Measurements from ENCODE around the gene SLC35A5.

DNA sequence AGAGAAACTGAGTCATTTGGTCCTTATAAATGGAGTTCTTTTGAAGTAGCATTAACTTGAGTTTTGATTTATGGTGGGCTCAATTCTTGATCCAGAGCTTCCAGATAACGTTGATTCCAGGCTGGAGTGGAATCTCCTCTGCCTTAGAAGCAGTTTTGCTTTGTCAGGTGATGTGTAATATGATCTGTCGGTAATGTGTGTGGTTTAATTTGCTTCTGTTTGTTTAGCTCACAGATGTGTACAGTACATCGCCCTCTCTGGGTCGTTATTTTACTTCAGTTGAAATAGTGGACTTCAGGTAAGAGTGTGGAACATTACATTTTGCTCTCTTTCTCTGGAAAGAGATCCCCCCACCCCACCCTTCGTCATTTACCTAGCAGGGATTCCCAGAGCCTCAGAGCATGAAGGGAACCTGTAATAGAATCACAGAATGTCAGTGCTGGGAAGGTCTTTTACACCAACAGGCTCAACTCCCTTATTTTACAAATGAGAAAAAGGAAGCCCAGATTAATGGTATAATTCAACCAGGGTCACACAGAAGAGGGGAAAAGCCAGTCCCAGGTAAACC is 23.2 kb downstream of the C3orf52 start:
- PRO-cap = unidirectional peak, plus-strand start at position 278 of the sequence
- RAMPAGE, long total RNA = no peak

DNA sequence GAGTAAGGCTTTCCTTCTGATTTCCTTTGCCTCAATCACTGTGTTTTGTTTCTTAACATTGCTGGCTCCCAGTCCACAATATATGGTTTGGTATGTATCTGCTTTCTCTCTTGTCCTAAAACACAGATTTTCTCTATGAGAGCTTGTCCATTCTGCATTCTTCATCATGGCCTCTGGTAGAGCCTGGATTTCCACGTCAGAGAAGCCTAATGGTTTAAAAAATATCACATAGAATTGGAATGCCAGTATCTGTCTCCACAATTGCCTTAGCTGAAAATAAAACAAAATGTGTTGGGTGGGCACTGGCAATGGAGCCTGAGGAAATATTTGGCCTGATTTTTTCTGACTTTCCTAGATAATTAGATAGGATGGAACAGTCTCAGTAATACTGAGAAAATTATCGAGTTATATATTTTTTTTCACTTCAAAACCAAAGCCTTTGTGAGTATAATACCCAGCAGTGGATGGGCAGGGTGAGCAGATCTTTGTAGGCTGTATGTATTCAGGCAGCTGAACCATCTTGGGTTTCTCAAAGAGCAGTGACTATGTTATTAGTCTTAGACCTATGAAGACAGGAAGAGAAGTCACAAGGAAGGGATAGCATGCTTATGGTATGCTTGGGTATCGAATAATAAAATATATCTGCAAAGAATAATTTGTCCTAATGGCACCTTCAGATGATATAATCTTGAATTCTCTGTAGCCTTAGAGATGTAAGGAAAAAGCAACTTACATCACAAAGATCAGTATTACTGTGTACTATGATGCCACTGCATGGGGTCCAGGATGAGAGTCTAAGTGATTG is 2.0 kb downstream of the CD200 start:
- PRO-cap = no peak
- RAMPAGE, long total RNA = no peak

- PRO-cap = no peak
- RAMPAGE, long total RNA = no peak
These were observed 62.4 kb downstream of the CD200 start for GRCh38 chr3:112395305-112395896.

- PRO-cap = no peak
- RAMPAGE, long total RNA = no peak
These were observed 78.5 kb downstream of the BTLA start for GRCh38 chr3:112420654-112421252.

- PRO-cap = bidirectional peak, plus-strand start at chr3:112562048, minus-strand start at chr3:112561905; bidirectional peak, plus-strand start at chr3:112562395, minus-strand start at chr3:112562266
- RAMPAGE, long total RNA = start-site peak on the plus strand at chr3:112562045-112562149, 58 and 9 reads in 2 replicates
These were observed at the start of gene SLC35A5 for GRCh38 chr3:112561810-112562673. SLC35A5 (plus strand) TSS chr3:112562045.

GRCh38 chr3:112640271-112640557 is 729 bp downstream of the CCDC80 start:
- PRO-cap = no peak
- RAMPAGE, long total RNA = no peak

GRCh38 chr3:112973668-112974199 is 1.2 kb downstream of the CD200R1 start:
- PRO-cap = no peak
- RAMPAGE, long total RNA = no peak

- PRO-cap = no peak
- RAMPAGE, long total RNA = no peak
These were observed 13.5 kb downstream of the NEPRO start for GRCh38 chr3:113005697-113006735.

- PRO-cap = no peak
- RAMPAGE, long total RNA = no peak
These were observed 43.1 kb downstream of the BOC start for GRCh38 chr3:113254454-113254773.

DNA sequence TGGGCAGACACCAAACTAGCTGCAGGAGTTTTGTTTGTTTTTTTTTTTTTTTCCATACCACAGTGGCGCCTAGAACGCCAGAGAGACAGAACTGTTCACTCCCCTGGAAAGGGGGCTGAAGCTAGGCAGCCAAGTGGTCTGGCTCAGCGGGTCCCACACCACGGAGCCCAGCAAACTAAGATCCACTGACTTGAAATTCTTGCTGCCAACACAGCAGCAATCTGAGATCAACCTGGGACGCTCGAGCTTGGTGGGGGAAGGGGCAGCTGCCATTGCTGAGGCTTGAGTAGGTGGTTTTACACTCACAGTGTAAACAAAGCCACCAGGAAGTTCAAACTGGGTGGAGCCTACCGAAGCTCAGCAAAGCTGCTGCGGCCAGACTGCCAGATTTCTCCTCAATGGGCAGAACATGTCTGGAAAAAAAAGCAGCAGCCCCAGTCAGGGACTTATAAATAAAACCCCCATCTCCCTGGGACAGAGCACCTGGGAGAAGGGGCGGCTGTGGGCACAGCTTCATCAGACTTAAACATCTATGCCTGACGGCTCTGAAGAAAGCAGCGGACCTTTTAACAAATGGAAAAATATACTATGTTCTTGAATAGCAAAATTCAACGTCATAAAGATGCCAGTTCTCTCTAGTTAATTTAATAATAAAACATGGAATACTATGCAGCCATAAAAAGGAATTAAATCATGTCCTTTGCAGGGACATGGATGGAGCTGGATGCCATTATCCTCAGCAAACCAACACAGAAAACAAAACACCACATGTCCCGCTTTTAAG is 29.6 kb downstream of the SPICE1 start:
- PRO-cap = no peak
- RAMPAGE, long total RNA = no peak

- PRO-cap = bidirectional peak, plus-strand start at chr3:113532847, minus-strand start at chr3:113532820
- RAMPAGE, long total RNA = no peak
These were observed 575 bp downstream of the SIDT1 start for GRCh38 chr3:113532665-113533594.

- PRO-cap = bidirectional peak, plus-strand start at chr3:113533813, minus-strand start at chr3:113533720
- RAMPAGE, long total RNA = no peak
These were observed 1.2 kb downstream of the SIDT1 start for GRCh38 chr3:113533595-113534000.

- PRO-cap = bidirectional peak, plus-strand start at chr3:113696961, minus-strand start at chr3:113696664; unidirectional peak, plus-strand start at chr3:113696997
- RAMPAGE, long total RNA = no peak
These were observed 264 bp upstream of the USF3 start for GRCh38 chr3:113696737-113697074.

DNA sequence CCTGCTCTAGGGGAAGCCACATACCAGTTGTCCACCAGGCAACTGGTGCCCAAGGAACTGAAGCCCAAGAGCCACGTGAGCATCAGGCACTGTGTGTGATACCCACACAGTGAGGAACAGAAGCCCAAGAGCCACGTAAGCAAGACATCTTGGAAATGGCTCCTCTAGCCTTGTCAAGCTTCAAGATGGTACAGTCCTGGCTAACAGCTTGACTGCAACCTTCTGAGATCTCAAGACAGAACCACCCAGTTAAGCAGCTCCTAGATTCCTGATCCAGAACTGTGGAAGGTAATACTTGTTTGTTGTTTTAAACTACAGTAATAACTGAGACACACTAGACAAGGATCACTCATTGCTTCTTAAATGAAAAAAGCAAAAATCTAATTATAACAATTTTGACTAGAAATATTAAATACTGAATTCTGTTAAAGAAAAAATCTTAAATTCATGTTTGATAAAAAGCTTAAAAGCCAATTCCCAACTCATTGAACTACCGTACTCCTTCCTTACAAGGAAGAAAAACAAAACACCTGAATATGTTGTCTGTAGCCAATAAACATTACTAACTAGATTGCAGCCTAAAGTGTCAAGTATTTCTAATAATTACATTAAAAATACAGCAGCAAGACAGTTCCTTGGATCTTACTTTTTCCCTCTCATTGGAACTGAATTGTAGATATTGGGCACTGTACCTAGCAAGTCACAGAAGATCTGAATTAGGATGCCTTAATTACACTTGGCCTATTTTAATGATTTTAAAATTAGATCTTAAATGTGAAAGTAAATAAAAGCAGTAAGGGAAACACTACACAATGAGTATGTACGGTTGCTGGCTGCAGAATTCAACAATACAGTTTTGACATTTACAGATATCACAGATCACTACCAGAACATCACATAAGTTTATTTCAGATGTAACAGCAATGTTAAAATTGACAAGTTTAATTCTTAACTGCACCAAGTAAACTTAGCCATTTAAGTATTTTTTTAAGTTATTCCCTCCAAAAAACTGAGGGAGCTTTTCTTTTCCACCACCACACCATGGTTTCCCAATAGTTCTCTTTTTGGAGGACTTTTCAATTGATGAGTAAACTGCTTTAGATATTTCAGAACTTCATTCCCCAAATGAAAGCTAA is 22.0 kb upstream of the USF3 start:
- PRO-cap = no peak
- RAMPAGE, long total RNA = no peak

GRCh38 chr3:113746626-113746854 is 295 bp upstream of the ATP6V1A start:
- PRO-cap = no peak
- RAMPAGE, long total RNA = no peak

DNA sequence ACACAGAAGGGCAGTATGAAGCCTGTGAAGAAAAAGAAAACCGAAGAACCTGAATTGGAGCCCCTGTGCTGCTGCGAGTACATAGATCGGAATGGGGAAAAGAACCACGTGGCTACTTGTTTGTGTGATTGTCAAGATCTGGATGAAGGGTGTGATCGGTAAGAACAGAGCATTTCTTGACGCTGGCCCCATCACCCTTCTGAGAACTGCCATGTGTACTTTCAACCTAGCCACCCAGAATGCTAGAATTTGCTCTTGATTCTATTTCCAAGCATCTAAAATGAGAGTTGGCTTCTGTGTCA is 944 bp downstream of the ZDHHC23 start:
- PRO-cap = no peak
- RAMPAGE, long total RNA = no peak

DNA sequence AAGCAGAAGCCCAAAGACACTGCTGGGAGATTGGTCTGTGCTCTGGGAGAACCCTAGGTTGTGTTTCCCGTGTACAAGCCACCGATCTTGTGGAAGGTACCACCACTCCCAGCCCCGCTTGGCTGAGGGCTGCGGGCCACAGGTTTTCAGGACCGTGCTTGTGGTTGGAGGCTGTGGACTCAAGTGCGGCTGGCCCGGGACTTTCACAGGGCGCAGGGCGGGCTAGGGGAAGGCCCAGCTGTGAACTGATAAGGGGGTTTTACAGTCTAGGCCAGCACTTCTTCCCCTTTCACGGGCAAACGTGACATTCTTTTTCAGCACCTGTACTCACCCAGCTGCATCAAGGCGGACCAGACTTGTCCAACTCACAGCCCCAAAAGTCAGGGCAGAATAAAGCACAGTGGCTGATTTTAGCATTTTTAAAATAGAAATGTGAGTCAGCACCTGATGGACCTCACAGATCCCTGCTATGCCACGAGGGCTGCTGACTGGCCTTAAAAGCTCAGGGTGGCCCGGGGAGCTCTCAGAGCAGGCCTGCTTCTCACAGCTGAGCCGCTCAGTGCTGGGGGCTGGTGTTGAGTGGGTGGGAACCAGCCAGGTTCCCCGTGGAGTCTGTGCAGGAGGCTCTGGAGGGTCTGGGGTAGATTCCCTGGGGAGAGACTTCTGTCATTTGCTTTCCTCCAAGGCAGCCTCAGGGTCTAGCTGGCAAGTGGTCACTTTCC is 2.5 kb upstream of the TIGIT start:
- PRO-cap = no peak
- RAMPAGE, long total RNA = no peak

- PRO-cap = no peak
- RAMPAGE, long total RNA = no peak
These were observed 57.7 kb downstream of the TIGIT start for GRCh38 chr3:114351384-114352072.

GRCh38 chr3:114427433-114427867 is 133.6 kb downstream of the TIGIT start:
- PRO-cap = no peak
- RAMPAGE, long total RNA = no peak

DNA sequence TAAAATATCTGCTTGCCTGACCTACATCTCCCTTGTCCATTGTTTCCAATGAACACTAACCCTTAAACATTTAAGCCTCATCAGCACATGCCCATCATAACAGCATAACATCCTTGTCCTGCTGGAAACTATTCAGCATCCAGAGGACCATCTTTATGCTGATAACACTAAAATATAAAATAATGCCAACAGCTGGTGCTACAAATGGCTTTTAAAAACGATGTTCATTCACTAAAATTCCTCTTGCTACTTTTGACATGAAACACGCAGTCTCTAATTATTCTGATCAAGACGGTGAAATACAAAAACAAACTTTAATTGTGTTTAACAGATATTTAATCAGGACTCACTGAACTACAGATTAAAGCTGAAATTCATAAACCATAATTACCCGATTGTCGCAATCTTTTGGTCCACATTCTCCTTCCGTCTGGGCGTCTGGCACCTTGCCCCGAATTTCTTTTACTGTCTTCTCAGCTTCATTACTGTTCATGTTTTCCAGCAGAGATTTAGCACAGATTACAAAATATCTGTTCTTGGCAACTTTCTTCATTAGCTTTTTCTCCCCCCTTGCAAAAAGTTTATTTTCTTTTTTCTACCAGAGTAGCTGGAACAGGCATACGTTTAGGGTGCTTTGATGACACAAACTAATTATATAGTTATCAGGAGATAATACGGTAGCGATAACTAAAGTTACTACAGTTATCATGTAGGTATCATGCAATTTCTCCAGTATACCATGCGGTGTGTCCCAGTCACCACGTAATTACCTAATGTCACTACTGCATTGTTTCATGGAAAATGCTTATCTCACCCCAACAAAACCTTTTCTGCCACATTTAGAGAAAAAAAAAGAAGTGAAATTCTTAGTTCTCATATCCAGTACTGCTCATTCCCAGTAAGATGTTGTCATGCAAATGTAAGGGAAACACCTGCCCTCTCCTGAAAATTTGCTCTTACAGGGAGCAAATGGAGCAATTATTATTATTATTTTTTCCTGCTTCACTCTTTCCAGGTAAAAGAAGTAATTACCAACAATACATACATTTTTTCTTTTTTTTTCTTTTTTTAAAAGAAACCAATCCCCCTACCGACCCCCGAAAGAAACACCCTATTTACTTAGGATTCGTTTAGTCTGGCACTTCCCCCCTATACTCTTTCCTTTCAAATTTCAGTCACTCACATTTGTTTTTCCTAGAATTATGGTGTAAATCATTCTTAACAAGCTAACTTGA is 271.5 kb downstream of the TIGIT start:
- PRO-cap = no peak
- RAMPAGE, long total RNA = no peak

Data from OCI-LY7 (cell line).